Measurements from ENCODE around the gene CFDP1.

GRCh38 chr16:73048357-73049492 is 797 bp upstream of the ZFHX3 start:
- RAMPAGE, long total RNA, result no peak
- RRBS, result under 1% methylated on average over 27 of the region's 52 CpGs

- RAMPAGE, long total RNA, result no peak
- RRBS, result no CpG with 5 or more reads among the region's 5 CpGs
Observed at GRCh38 chr16:73062597-73062878, 14.6 kb upstream of the ZFHX3 start.

GRCh38 chr16:73093736-73094042 is 45.8 kb upstream of the ZFHX3 start:
- RAMPAGE, long total RNA, result no peak
- RRBS, result no CpG with 5 or more reads among the region's 7 CpGs

DNA sequence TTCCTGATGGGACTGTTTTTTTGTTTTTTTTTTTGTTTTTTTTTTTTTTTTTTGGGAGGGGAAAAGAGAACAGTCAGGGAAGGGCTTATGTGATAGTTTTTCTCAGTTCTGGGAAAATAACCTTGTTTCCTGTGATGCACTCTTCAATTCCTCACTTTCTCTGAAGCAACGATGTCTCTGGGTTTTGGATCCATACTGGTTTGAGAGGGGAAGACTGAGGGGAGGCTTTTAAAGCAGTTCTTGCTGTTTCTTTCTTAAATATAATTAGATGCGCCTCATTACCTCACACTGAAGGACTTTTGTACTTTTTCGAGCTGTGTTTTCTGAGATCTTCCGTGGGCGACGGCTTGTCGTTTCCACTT is 125.0 kb upstream of the ZFHX3 start:
- RAMPAGE, long total RNA, result no peak
- RRBS, result no CpG with 5 or more reads among the region's 7 CpGs

DNA sequence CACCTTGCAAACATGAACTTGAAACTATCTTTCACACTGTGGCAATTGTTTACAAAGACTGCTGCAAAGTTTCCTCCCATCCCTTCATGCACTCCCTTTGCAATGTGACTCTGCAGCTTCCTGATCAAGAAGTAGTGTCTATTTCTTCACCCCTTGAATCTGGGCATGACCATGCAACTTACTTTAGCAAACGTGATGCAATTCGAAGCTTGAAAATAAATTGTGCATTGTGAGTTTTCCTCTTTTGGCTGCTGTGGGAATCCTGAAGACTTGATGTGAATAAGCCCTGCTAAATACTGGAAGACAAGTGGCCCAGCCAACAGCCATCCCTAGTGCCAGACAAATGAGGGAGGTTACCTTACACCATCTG is 606.2 kb upstream of the PSMD7 start:
- RAMPAGE, long total RNA, result no peak
- RRBS, result no CpG with 5 or more reads among the region's 2 CpGs

DNA sequence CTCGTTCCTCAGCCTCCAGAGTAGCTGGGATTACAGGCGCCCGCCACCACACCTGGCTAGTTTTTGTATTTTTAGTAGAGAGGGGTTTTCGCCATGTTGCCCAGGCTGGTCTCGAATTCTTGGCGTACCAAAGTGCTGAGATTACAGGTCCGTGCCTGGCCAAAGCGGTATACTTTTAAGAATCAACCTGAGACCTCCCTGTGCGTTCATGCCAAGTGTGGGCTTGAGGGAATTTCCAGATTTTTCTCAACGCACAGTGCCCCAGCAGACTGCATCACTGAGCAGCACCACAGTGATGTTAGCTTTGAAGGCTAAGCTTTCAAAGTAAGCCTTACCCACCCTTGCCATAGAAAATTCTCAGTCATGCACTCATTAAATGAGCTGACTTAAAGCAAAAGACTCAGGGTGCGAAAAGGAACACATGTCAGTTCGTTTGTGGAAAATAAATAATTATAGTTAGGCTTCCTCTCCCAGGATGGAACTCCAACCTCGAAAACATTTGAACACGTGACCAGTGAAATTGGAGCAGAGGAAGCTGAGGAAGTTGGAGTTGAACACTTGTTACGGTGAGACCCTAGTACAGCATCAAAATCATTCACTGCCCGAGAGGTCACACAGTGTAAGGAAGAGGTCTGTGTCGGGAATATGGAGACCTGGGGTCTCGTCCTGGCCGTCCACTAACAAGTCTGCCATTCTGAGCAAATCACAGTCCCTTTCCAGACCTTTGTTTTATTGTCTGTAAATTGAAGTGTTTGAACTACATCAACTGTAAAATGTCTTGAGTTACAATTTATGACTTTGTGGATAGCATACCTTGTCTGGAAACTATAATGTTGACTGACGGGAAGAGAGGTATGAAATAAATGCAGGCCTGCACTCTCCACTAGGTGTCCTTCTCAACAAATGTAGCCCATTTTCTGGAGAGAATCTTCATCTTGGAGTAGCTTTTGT is 7.5 kb downstream of the PSMD7 start:
- RAMPAGE, long total RNA, result no peak
- RRBS, result no CpG with 5 or more reads among the region's 20 CpGs

GRCh38 chr16:74479972-74480638 is 58.8 kb upstream of the CLEC18B start:
- RAMPAGE, long total RNA, result no peak
- RRBS, result no CpG with 5 or more reads among the region's 9 CpGs

DNA sequence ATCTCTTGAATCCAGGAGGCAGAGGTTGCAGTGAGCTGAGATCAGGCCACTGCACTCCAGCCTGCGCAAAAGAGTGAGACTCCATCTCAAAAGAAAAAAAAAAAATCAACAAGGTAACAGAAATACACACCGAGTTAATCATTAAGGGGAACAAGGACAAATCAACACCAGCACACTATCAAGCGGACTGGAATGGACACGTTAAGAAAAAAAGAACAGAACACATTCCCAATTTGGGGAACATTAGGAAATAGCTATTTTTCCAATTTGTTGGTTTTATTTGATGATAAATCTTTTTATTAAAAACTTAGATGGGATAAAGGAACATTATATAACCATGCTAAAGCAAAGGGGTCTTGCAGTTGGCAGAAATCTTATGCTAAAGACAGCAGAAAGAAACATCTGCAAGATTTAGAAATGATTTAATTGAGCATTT is 28.5 kb upstream of the GLG1 start:
- RAMPAGE, long total RNA, result no peak
- RRBS, result no CpG with 5 or more reads among the region's 4 CpGs

DNA sequence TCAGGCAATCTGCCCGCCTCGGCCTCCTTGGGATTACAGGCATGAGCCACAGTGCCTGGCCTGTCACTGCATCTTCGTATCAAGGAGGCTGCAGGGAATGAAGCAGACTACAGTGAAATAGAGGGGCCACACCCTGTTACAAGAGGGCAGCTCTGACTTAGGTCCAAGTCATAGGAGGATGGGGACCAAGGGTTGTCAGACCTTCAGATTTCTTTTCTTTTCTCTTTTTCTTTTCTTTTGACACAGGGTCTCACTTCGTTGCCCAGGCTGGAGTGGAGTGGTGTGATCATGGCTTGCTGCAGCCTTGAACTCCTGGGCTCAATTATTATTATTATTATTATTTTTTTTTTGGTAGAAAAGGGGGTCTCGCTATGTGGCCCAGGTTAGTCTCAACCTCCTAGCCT is 28.6 kb downstream of the FA2H start:
- RAMPAGE, long total RNA, result no peak
- RRBS, result no CpG with 5 or more reads among the region's 5 CpGs

- RAMPAGE, long total RNA, result no peak
- RRBS, result no CpG with 5 or more reads among the region's 10 CpGs
Observed at GRCh38 chr16:74903772-74904326, 81.1 kb downstream of the WDR59 start.

DNA sequence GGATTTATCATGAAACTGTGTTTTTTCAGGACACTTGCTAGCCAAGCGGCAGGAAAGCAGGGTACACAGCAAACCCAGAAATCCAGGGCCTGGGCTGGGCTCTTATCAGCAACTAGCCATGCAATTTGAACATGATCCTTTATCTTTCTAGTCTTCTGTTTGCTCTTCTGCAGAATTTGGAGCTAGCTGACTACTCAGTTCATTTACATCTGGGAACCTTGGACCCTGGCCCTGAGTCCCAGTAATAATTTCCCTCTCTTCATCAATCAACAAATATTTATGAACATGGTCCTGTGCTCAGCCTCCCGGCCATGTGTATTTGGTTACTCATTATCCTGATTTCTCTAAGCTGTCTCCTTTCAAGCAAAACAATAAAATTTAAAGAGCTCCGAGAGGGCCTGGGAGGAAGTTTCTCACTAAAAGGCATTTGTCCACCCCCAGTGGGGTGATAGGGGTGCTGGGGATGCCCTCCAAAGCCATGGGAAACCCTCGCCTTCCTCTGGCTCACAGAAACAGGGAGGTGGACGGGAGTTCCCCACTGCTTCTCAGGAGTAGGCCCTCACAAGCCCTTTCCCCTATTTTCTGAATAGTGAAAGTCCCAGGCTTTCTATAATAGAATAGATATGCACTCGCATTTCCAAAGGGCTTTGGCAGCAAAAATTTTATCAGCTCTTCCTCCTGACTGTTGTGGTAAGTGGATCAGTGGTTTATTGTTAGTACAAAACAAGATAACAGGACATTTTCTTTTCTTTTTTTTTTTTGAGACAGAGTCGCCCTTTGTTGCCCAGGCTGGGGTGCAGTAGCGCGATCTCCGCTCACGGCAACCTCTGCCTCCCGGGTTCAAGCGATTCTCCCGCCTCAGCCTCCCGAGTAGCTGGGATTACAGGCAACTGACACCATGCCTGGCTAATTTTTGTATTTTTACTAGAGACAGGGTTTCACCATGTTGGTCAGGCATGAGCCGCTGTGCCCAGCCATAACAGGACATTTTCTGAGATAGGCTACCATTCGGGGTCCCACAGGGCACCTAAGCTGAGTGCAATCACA is 6.9 kb upstream of the WDR59 start:
- RAMPAGE, long total RNA, result no peak
- RRBS, result no CpG with 5 or more reads among the region's 17 CpGs

DNA sequence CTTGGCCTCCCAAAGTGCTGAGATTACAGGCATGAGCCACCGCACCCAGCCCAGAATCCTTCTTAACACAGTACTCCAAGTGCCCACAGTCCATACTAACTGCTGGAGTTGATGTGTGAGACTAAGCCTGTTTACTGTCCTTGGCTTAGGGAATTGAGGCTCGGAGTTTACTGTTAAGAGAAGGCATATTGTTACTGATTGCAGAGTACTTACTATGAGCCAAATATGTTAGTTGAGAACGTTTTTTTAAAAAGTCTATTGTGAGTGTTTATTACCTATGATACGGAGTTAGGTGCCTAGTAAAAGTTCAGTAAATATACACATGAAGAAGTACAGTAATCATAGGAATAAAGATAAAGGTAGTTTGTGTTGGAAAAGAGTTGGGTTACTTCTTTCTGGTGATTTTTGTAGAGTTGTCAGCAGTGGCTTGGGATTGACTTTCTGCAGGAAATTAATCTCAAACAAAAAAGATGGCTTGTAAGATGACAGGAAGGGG is 25.3 kb downstream of the ZNRF1 start:
- RAMPAGE, long total RNA, result no peak
- RRBS, result no CpG with 5 or more reads among the region's 4 CpGs

DNA sequence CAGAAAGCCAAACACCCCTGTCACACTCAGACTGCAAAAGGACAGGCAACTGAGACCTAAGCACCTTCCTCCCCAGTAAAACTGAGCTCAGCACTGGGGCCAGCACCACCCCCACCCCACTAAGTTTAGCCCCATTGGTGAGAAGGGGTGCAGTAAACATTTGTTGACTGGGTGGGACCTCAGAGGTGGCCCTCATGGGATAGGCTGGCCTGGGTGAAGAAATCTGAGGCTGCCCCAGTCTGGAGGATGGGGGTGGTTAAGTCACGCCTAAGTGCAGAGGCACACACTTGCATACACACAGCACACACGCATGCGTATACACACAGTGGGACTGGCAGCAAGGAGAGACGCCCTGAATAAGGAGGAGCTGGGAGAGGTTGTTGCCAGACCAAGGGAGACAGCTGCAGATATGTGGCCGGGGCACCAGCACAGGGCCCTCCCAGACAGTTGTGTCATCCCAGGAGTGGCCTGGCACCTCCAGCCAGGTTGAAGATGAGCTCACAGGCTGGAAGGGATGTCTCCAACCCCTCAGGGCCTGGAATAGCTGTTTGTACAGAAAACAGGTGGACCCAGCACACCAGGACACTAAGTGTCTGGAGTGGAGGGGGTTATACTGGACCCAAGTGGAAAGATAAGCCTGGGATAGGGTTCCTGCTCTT is 3.0 kb upstream of the BCAR1 start:
- RAMPAGE, long total RNA, result no peak
- RRBS, result no CpG with 5 or more reads among the region's 5 CpGs

GRCh38 chr16:75264600-75265507 is 13.4 kb upstream of the BCAR1 start:
- RAMPAGE, long total RNA, result no peak
- RRBS, result 2% methylated on average over 21 of the region's 43 CpGs

- RAMPAGE, long total RNA, result no peak
- RRBS, result 2% methylated on average over 48 of the region's 100 CpGs
Observed at GRCh38 chr16:75265508-75266625, 14.4 kb upstream of the BCAR1 start.

GRCh38 chr16:75296562-75297193 is 45.3 kb upstream of the BCAR1 start:
- RAMPAGE, long total RNA, result no peak
- RRBS, result no CpG with 5 or more reads among the region's 3 CpGs

GRCh38 chr16:75376289-75377250 is 56.7 kb downstream of the CFDP1 start:
- RAMPAGE, long total RNA, result no peak
- RRBS, result no CpG with 5 or more reads among the region's 8 CpGs

GRCh38 chr16:75382879-75383128 is 50.5 kb downstream of the CFDP1 start:
- RAMPAGE, long total RNA, result no peak

- RAMPAGE, long total RNA, result start-site peak on the minus strand at chr16:75433429-75433483, 2,096 and 2,161 reads in 2 replicates
- RRBS, result 1% methylated on average over 24 of the region's 87 CpGs
Observed at GRCh38 chr16:75432697-75433681, at the start of gene CFDP1. CFDP1 (minus strand) TSS chr16:75433503.

DNA sequence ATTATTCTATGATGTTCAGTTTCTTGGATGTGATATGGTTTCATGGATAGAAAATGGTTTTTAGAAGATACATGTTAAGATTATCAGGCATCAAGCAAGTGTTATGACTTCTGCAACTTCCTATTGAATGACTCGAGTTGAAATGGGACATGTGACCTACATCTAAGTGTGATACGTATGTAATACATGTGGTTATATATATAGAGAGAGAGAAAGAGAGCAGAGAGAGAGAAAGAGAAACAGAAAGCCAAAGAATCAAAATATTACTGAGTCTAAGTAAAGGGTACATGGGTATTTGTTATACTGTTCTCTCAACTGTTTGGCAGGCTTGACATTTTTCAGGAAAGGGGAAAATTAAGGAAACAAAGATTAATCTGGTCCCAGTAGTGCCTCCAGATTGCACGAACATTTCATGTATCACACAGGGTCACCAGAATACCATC is 1.6 kb downstream of the TMEM170A start:
- RAMPAGE, long total RNA, result no peak
- RRBS, result no CpG with 5 or more reads among the region's 3 CpGs